A375 (cell line): ENCODE measurements around a stretch of chr7.

GRCh38 chr7:66591275-66591745, 37.4 kb upstream of the KCTD7 start:
- RAMPAGE, long total RNA, result no peak

DNA sequence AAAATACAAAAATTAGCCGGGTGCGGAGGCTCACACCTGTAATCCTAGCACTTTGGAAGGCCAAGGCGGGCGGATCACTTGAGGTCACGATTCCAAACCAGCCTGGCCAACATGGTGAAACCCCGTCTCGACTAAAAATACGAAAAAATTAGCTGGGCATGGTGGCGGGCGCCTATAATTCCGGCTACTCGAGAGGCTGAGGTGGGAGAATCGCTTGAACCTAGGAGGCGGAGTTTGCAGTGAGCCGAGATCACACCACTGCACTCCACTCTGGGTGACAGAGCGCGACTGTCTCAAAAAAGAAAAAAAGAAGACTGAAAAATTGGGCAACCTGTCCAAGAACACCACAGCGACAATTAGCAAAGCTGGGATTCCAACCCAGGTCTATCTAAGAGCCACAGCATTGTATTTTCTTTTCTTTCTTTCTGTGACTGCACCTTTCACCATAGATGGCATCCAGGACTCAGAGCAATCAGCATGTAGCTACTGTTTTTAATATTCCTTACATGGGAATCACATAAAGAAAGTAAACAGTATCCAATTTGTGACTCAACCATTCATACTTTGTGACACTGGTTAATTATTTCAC, 52.2 kb downstream of the KCTD7 start:
- RAMPAGE, long total RNA, result no peak

- RAMPAGE, long total RNA, result no peak
Observed at GRCh38 chr7:66695130-66696021, 45.2 kb upstream of the RABGEF1 start.

GRCh38 chr7:66698350-66699127, 42.0 kb upstream of the RABGEF1 start:
- RAMPAGE, long total RNA, result no peak

DNA sequence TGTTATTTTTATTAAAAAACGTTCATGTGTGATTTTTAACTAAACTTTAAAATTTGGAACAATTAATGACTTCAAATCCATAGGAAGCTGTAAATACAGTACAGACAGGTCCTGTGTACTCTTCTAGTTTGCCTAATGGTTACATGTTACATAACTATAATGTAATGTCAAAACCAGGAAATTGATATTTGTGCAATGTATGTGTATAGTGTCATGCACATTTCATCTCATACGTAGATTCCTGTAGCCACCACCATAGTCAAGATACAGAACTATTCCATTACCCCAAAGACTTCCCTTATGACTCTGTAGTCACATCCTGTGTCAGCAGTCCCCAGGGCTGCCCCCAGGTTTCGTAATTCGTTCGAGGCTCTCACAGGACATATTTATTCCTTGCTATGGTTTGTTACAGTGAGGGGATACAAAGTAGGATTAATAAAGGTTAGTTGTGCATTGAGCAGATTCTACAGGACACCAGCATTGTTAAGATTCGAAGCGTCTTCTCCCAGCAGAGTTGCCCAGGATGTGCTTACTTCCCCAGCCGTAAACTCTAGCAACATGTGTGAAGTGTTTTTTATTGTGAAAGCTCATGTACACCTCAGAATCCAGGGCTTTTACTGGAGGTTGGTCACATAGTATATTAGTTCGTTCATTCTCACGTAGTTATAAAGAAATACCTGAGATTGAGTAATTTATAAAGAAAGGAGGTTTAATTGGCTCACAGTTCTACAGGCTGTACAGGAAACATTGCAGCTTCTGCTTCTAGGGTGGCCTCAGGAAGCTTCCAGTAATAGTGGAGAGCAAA, 18.5 kb downstream of the RABGEF1 start:
- RAMPAGE, long total RNA, result no peak

GRCh38 chr7:66771678-66772174, 31.2 kb downstream of the RABGEF1 start:
- RAMPAGE, long total RNA, result no peak

DNA sequence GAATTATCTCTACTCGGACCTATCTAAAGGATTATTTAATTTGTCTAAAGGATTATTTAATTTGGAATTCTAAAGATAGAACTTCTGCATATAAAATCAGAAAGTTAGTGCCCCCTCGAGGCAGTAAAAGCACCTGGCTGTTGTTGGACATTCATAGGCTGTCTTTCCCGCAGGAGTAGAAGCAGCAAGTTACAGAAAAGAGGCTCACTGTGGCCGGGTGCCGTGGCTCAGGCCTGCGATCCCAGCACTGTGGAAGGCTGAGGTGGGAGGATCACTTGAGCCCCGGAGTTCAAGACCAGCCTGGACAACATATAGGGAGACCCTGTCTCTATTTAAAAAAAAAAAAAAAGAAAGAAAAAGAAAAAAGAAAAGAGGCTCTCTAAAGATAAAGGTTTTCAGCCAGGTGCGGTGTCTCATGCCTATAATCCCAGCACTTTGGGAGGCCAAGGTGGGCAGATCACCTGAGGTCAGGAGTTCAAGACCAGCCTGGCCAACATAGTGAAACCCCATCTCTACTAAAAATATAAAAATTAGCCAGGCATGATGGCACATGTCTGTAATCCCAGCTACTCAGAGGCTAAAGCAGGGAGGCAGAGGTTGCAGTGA, 27.9 kb downstream of the TMEM248 start:
- RAMPAGE, long total RNA, result no peak

DNA sequence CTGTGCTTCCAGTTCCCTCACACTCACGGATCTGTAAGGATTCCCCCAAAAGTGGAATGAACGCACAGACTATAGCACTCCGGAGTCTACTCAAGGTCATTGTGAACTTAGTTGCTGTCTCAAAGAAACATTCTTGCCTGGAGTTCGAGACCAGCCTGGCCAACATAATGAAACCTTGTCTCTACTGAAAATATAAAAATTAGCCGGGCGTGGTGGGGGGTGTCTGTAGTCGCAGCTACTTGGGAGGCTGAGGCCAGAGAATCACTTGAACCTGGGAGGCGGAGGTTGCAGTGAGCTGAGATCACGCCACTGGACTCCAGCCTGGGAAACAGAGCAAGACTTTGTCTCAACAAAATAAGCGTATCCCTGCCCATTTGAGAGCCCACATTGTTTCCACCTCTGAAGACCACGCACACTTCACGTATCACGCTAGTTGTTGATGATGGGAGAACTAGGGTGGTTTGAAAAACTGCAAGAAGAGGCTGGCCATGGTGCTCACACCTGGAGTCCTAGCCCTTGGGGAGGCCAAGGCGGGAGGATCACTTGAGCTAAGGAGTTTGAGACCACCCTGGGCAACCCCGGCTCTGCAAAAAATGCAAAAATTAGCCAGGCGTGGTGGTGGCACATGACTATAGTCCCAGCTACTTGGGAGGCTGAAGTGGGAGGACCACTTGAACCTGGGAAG, 35.8 kb downstream of the SBDS start:
- RAMPAGE, long total RNA, result no peak

GRCh38 chr7:67413754-67414134, 137.0 kb downstream of the SPDYE21 start:
- RAMPAGE, long total RNA, result no peak

DNA sequence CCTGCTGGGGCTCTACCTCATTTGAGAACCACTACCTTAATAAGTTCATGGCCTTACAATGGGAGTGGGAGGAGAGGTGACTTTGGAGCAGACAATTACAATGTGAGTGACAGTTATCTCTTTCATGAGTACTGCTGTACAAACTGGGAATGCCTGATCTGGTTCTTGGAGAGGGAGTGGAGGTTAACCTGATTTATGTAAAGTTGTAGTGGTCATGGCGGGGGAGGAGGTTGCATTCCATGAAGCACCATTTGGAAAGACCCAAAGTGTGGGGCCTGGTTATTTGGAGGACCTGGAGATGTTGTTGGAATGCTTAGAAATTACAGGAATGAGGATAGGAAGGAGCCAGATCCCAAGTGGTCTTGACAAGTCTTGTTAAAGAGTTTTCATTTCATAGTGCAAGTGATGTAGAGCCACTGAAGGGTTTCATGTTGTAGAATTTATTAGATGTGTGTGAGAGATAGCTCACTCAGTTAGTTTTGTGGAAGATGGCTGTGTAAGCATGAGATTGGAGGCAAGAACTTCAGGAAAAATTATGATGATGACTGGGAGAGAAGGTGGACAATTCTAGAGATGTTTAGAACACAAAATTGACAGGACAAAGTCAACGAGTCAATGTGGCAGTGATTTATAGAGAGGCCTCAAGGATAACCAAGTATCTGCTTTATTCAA, 559.7 kb downstream of the AUTS2 start:
- RAMPAGE, long total RNA, result no peak

GRCh38 chr7:70506139-70506338, 625.9 kb upstream of the GALNT17 start:
- RAMPAGE, long total RNA, result no peak

GRCh38 chr7:70679505-70680094, 452.3 kb upstream of the GALNT17 start:
- RAMPAGE, long total RNA, result no peak

- RAMPAGE, long total RNA, result no peak
Observed at GRCh38 chr7:71303409-71303777, 171.4 kb downstream of the GALNT17 start.

- RAMPAGE, long total RNA, result no peak
Observed at GRCh38 chr7:71456933-71457541, 325.1 kb downstream of the GALNT17 start.

DNA sequence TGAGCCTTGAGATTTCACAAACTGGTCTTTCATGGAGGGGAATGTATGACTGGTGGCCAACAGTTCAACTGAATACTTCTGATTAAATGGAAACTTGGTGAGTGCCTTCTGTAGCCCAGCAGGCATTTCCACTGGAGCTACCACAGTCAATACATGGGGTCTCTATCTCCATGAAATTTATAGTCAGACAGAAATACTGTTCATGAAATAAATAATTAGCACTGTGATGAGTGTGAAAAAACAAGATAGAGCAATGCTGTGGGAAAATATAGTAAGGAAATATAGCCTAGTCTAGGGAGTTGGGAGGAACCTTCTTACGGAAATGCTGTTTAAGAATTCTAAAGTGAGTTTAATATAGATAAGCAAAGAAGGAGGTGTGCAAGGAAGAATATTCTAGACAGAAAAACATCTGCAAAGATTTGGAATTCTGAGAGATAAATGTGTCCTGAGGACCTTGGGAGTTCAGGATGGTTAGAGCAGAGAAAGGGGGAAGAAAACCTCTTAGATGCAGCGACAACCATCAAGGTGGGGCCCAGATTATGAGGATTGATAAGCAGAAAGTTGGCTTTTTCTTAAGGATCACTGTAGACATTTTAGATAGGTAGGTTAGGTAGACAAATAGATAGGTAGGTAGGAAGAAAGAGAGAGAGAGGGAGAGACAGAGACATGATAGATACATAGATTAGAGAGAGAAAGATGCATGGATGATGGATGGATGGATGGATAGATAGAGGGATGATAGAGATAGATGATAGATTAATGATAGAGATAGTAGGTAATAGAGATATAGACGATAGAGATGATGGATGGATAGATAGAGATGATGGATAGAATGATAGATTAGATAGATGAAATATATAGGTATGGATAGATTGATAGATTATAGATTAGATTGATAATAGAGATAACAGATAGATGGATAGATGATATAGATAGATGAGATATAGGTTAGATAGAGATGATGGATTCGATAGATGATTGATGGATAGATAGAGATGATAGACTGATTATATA, 447.6 kb downstream of the GALNT17 start:
- RAMPAGE, long total RNA, result no peak

GRCh38 chr7:72830059-72830373, 2.0 kb upstream of the TYW1B start:
- RAMPAGE, long total RNA, result no peak

- RAMPAGE, long total RNA, result no peak
Observed at GRCh38 chr7:72948294-72949699, 20.5 kb downstream of the TRIM74 start.

- RAMPAGE, long total RNA, result no peak
Observed at GRCh38 chr7:73006495-73006802, 23.1 kb downstream of the SPDYE8 start.

DNA sequence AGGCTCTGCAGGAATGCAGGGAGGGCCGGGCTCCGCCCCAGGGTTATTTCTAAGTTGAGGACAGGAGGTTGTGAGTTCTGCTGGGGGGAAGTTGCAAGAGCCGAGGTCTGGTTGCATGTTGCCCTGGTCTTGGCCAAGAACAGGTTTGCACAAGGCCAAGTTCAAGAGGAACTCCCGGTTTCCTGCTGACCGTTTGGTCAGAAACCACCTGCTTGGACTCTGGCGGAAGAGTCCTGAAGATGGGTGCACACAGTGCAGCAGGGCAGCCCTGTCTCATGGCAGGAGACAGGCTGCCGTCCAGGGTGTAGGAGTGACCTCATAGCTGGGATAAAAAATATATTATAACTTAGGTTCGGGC, 72.7 kb downstream of the NSUN5 start:
- RAMPAGE, long total RNA, result no peak

DNA sequence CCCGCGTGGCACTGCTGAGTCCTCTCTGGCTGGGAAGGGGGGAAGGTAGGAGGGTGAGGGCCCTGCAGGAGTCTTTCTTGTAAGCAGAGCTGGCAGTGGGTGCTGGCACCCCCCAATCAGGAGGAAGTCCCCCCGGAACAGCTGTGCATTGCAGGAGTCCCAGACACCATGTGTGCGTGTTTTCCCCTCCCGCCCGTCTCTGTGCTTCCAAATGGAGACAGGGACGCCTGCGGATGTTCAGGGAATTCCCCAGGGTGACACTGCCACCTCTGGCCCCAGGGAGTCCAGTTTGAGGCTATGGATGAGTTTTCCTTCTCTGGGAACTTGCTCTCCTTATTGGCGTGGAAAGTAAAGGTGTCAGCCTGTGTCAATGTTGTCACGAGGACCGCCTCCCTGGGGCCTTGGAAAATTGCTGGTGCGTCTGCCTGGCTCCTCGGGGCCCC, 2.6 kb downstream of the FZD9 start:
- RAMPAGE, long total RNA, result no peak